Bile duct (tissue), 1 donor: ENCODE results near the gene WDR12.

DNA sequence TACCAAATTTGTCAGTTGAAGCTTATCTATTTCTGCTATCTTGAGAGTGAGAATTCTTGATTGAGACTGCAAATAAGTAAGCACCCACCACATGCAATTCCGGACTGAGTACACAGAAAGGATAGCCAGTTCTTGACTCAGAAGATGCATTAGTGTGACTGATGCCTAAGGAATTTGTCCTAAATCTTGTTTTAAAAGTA is 592 bp downstream of the MPP4 start:
- PRO-cap = no peak

GRCh38 chr2:201726430-201726867 is 28.0 kb upstream of the MPP4 start:
- PRO-cap = no peak

DNA sequence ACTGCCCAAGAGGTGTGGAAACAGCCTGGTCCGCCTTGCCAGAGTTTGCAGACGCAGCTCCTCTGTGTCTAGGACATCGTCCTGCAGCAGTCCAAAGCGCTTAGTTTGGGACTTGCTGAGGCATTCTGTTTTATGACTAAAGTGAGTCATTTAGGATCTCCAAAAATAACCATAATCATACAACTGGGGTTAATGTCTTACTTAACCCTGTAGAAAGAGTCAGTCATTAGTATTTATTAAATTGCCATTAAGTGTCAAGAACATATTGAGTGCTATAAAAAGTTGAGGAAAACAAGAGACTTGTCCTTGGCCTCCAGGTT is 74.8 kb downstream of the CDK15 start:
- PRO-cap = unidirectional peak, minus-strand start at position 102 of the sequence

DNA sequence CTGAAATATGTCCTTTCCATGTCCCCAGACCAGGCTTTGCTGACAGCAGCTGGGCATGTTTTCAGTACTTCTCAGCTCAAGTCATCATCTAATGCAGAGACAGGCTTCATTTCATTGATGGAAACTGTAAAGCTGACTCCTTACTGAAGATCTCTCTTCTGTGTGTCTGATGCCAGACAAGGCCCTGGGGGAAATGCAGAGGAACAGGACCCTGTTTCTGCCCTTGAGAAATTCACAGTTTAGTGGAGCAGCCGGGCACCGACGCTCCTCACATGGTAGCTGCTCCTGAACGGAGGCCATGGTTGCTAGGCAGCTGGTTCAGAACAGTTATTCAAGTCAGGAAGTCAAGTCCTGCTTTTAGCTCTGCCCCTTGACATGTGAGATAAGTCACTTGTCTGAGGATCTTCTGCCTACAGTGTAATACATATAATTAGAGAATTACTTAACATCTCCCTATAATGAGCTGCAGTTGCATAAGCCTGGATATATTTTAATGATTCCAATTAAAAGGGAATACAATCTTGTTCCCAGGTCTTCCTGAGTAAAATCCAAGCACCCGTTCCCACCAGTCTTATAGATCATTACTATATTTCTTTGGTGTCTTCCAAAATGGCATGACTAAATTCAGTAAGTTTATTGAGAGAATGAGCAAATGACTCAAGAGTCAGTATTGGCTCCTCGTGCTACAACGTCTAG is 24.4 kb upstream of the FZD7 start:
- PRO-cap = no peak

GRCh38 chr2:202091182-202092090 is 18.4 kb downstream of the KIAA2012 start:
- PRO-cap = no peak

GRCh38 chr2:202237501-202238402 is 645 bp downstream of the SUMO1 start:
- PRO-cap = unidirectional peak, plus-strand start at chr2:202237840; unidirectional peak, plus-strand start at chr2:202237957

DNA sequence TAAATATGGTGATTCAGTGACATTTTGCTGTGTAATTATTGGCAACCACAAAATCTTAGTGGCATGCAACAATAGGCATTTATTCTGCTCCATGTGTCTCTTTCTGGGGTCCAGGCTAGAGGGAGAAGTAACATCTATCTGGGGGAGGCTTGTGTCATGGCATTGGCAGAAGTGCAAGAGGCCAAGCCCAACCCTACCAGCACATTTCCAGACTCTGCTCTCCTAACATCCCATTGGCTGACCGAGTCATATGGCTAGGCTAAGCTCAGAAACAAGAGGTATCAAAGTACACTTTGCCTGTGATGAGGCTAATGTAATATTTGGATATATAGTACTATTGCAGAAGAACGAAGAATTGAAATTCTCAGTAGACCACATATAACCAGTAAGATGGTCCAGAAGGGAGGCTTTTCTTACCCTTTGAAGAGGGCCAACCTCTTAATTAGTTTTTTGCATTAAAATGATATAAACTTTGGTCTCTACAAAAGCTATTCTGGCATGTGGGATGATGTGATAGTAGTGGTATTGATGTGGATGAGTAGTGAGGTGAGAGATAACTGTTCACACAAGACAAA is 5.2 kb downstream of the BMPR2 start:
- PRO-cap = no peak

GRCh38 chr2:202911493-202912428 is at the start of gene WDR12:
Gene WDR12, minus strand, starts transcription at chr2:202911673.
- PRO-cap = unidirectional peak, minus-strand start at chr2:202911642; bidirectional peak, plus-strand start at chr2:202912286, minus-strand start at chr2:202912178

GRCh38 chr2:203041266-203041622 is 26.6 kb downstream of the NBEAL1 start:
- PRO-cap = no peak

DNA sequence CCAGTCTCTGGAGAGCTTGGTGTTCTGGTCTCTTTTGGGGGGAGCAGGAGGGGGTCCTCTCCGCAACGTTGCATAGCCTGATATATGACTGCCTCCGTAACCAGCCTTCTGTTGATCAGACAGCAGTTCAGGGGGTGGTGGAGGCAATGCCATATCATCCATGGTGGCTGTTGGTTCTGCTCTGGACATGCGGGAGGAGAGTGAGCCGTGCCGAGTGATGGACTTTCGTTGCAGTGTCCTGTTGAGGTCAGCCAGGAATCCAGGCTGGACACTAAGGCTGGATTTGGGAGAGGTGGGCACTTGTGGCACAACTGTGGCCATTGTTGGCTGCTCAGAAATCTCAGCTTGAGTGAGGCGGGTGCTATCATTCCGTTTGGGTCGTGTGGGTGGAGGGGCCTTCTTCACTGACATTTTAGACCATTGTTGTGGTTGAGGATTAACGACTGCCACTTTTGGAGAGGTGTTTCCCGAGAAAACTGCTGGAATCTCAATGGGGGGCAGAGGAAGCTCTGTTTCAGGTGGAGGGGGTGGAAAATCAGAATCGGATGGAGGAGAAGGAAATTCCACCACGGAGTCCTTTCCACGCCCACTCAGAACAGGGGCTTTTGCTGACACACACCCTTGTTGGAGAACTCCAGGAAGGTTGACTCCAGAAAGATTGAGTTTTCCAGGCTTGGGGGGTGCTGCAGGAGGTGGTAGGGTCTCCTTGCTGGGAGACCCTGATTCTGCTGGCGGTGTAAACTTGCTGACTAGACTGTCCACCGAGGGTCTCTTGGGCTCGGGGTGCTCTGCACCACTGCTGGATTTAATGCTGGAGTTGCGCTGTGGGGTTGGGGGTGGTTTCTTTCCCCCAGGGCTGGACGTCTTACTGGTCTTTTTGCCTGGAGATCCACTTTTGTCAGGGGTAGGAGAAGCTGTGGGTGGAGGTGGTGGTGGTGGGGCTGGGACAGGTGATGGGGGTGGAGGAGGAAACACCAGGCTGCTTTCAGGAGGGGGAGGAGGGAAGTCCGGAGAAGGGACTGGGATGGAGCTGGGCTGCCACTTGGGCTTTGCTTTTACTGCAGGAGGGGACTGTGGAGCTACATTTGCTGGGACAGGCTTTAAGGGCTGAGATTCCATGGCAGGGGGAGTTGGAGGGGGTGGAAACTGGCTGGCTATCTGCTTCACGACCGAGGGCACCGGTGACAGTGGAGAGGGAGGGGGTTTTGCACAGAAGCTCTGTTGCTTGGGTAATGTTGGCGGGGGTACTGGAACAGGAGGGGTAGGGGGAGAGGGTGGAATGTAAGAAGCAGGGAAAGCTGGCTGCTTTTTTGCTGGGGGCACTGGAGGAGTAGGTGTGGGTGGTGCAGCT is 95.2 kb downstream of the RAPH1 start:
- PRO-cap = no peak

DNA sequence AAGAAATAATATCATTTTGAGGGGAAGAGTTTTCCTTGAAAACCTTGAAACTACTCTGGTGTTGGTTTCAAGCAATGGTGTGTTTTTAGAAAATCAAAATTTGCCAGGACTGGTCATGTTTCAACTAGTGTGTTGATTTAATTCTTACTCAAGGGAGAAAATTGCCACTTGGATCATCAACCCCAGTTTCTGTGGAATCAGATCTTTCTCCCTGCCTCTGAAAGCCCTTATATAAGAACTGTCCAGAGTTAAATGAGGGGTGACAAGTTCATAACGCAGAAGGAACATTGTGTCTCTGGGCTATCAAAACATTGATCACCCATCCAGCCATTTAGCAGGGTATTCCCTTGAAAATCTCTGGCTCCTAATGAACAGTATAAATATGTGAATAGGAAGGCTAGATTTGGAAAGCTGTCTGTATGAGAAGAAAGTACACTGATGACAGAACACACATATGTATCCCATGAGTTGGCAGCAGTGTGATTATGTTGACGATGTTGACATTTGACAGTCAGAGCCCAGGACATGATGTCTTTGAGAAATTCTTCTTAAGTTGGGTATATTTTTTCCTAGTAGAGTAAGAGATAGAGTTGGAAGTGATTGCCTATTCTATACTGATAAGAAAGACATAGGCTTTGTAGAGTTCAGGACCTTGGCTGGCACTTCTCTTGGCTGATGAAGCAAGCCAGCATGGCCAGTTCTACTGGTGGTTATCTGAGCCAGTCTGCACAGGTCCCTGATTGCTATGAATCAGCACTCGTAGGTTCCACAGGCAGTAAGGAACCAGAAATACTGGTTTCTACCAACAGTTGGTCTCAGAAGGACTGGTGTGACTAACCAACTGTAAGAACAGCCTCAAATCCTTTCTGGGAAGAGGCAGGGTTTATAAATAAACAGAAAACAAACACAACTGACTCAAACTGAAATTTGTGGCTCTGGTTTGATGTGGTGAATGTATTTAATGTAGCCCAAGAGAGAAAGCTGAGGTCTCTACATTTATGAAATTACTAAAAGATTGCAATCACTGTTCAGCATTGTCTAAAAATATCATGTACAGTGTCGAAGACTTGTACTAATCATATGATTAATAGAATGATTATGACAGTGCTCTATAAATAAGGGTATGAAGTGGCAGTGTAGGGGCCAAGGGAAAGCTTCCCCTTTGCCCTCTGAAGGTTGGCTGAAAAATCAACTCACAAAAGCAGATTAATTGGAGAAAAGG is 43.8 kb upstream of the RAPH1 start:
- PRO-cap = no peak

DNA sequence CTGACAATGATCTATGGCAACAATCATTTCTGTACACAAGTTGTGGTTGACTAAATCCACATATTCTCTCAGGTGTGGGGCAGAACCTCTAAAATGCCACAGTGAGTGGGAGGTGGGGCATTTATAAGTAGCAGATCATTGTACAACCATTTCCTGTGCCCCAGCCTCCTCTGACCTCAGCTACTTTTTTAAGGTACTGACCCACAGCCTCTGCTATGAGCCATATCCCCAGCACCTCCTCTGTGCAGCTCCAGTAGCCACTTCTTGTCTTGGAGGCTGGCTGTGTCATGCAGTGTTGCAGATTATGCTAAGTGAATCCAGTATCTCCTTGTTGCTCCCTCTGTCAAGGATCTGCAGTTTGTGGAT is 48.7 kb upstream of the RAPH1 start:
- PRO-cap = no peak

- PRO-cap = no peak
Observed at GRCh38 chr2:203707482-203707865, 1.0 kb downstream of the CD28 start.

DNA sequence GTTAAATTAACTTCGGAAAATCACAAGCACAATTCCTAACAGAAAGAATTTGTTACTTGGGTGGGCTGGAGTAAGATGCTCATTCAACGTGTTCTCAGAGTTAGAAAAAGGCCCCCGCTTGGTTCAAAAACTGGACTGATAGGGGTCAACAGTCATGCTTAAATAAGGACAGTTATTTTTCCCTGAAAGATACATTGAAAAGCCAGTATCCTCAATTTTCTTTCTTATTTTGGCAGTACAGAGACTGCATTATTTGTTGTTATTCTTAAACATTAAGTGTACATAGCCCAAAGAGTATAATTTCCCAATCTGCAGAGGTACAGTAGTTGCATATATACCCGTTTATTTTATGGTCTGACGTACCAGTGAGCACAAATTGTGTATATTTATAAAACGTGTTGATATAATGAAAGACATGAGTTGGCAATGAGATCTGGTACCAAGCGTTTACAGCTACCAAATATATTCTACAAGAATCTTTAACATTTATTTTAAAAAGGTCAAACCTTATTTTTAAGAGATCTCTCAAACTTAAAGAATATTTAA is 1.5 kb downstream of the CD28 start:
- PRO-cap = unidirectional peak, plus-strand start at position 418 of the sequence

- PRO-cap = no peak
Observed at GRCh38 chr2:204546299-204546917, 1.1 kb downstream of the PARD3B start.

- PRO-cap = no peak
Observed at GRCh38 chr2:204611008-204611721, 65.9 kb downstream of the PARD3B start.

GRCh38 chr2:204704616-204705350 is 159.5 kb downstream of the PARD3B start:
- PRO-cap = no peak

DNA sequence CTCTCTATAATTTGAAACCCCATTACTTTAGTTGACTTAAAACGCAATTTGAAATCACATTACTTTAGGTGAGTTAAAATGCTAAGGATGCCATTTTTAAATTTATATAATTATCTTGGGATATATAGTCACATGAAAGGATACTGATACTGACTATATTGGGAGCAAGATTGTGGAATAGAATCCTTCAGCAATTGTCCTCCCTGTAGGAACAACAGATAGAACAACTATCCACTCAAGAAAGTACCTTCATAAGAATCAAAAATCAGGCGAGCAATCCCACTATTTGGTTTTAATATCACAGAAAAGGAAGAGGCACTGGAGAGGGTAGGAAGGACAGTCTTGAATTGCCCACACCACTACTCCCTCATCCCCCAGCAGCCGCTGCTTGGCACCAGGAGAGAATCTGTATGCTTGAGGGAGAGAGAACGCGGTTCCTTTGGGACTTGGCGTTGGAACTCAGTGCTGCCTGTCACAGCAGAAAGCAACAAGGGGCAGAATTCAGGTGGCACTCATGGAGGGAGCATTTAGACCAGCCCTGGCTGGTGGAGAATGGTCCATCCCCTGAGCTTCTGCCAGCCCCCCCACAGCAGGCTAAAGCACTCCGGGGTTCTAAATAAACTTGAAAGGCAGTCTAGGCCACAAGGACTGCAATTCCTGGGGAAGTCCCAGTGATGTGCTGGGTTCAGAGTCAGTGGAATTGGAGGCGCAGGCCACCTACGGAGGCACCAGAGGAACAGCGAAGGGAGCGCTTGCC is 252.7 kb downstream of the PARD3B start:
- PRO-cap = no peak

DNA sequence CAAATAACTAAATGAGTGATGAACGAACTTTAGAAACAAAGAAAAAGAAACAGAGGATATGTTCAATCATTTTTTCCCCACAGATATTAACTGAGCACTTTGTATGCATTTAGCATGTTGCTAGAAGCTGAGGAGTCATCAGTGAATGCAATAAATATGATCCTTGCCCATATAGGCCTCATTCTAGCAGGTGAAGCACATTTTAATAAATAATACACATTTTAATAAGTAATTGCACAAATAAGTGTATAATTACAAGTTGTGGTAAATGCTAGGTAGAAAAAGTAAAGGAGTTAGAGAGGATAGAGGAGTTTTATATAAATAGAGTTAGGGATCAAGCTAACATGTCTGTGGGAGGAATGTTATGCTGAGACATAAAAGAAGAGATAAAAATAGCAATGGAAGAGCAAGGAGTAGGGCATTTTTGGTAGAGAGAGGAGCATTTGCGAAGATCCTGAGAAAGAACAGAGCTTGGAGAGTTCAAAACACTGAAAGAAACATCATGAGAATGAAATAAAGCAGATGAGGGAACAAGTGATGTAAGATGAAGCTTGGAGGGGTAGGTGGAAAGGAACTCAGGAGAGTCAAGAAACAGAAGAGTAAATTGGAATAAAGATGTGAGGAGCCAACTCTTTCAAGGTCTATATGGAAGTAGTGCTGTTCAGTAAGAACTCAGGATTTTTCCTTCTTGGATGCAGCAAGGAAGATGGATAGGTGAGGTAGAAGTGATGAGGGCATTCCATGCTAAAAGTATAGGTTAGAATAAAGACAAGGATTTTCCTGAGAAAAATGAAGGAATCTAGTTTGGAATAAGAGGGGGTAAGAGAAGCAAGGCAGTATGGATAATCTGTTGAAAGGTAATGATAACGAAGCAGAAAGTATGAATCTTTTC is 308.6 kb downstream of the PARD3B start:
- PRO-cap = no peak

- PRO-cap = no peak
Observed at GRCh38 chr2:204913746-204914345, 368.6 kb downstream of the PARD3B start.